ENCODE data around the gene TASOR.

GRCh38 chr3:54600582-54601157 lies 327.2 kb downstream of the LRTM1 start:
- PRO-cap = no peak
- RAMPAGE, long total RNA = no peak

DNA sequence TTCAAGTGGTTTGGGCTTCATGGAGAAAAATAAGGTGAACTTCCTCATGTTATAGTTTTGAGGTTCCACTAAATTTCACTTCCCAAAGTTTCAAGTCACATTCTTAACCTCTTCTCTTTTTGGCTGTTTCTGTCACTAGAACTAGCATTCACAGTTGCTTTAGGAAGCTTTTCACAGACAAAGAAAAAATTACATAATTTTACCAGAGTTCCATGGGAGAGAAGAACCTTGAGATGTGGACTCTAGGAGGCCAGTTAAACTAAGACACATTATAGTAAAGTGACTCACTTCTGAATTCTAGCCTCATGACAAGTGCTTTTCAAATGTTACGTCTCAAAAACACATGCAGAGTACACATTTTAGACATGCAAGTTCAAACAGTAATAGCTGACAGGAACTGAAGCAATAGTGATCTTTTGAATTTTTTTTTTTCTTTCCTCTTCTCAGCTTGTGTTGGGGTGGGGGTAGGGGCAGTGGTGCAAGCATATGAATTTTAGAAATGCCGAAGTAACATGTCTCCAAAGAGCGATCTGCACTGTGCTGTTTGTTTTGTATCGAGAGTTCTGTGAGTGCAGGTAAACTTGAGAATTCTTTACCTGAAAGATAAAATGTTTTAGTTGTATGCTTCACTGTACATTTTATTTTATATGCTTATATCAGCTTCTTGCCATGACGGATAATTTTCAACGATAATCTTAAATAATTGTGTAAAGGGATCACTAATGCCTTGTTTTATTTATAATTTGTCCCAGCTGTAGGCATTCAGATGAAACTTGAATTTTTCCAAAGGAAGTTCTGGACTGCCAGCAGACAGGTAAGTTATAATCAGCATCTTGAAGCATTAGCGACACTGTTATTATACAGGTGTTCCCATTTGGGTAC lies 40.1 kb upstream of the LRTM1 start:
- PRO-cap = no peak
- RAMPAGE, long total RNA = no peak

DNA sequence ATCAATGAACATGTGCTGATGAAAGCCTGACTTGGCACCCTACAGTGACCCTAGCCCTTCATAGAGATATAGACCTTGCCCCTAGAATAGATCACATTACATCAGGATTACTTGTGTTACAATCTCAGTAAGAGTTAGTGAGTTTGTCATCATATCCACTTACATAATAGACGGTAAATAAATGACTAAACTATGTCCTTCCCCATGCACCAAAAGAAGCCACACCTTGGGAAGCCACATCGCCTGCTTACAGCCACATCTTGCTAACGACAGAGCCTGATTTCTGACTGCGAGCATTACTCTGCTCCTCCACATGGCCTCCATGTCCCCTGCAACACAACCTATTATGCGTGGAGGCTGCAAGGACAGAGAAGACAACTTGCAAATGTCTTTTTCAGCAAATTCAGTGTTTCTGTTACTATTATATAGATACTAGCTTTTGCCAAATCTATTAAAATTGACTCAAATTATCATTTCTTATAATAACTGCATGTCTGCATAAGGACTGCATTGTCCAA lies 110.7 kb upstream of the WNT5A start:
- PRO-cap = no peak
- RAMPAGE, long total RNA = no peak

- PRO-cap = no peak
- RAMPAGE, long total RNA = no peak
These were observed 102.5 kb downstream of the ERC2 start for GRCh38 chr3:56365797-56366219.

GRCh38 chr3:56467764-56468043 lies 563 bp downstream of the ERC2 start:
- PRO-cap = no peak
- RAMPAGE, long total RNA = no peak

DNA sequence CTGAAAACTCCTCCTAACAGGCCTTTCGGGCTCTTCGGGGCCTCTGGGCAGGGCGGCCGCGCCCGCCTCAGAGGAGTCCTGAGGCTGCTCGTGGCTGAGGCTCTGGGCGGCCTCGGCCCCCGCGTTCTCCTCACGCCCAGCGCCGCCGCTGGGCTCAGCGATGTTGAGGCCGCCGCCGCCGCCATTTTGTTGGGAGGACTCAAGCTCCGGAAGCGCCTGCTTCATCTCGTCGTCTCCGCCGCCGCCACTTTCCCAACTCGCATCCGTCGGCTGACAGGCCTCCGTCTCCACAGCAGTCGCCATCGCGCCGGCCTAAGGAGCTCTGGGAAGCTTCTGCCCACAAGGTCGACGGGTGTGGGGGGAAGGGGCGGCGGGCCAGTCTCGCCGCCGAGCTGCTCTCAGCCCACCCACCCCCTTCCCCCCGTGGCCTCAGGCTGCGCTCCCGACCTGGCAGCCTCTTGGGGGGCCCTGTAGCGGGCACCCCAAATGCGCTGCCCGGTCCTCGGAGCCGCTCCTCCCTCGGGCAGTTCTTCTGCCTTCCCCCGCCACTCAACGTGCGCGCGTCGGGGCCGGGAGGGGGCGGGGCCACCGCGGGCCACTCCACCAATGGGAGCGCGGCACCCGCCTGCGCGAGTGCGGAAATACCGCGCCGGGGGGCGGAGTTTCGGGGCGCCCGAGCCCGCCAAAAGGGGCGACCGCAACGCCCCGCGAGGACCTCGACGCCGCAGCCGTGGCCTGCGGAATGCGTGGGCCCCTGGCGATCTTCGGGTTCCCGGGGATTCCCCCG lies at the start of gene TASOR:
Gene TASOR, minus strand, starts transcription at position 562 of the 787 bp plus-strand sequence.
- PRO-cap = bidirectional peak, plus-strand start at position 247 of the sequence, minus-strand start at position 165 of the sequence; unidirectional peak, minus-strand start at position 551 of the sequence
- RAMPAGE, long total RNA = no peak

DNA sequence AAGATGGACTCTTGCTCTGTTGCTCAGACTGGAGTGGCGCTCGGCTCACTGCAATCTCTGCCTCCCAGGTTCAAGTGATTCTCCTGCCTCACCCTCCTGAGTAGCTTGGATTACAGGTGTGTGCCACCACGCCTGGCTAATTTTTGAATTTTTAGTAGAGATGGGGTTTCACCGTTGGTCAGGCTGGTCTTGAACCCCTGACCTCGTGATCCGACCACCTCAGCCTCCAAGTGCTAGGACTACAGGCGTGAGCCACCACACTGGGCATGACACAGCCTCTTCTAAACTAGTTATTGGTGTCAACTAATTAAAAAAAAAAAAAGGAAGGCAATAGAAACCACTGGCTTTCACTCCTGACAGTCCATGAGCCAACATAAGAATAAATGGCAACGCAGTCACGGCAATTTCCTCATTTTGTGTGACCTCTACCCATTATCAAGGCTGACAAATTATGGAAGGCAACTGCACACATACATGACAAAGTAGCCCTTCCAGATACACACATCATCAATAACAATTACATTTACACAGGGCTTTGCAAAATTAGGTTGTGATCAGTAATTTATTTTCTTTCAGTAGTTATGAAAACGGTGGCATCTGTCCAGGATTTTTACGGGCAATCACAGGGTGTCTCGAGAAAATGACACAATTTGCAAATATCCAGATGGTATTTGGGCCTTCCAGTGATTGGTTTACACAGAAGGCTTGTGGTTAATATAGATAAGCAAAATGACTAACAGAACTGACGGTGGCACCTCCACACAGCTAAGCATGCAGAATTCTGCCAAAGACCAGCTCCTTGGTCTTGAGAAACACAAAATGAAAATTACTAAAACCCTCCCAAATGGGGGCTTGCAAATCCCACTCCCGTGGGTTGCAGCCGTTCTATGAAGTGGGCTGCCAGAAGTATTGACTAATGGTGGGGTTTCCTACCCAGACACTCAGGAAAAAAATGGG lies 5.8 kb downstream of the ARHGEF3 start:
- PRO-cap = no peak
- RAMPAGE, long total RNA = no peak

DNA sequence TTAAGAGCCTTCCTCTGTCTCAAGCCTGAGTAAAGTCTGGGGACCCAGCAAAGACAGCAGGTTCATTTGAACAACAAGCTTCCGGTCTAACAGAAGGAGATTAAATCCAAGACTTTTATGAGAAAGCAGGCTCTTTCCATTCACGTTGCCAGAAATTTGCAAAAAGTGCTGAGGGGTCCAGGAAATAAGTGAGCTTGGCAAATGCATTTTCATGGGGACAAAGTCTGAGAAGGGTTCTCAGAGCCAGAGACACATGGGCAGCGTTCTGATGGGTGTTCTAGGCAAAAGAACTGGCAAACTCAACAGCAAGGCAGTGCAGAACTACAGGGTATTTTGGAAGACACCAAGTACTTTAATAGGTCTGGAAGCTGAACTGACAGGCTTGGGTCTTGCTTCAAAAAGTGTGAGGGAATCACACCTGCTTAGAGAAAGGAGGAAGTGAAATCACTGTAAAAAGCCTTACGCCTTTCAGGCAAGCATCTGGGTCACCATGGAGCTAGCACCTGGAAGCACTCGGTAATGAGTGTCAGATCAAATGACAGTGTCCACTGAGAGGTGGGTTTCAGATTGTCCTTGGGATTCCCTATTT lies 115.8 kb upstream of the ARHGEF3 start:
- PRO-cap = no peak
- RAMPAGE, long total RNA = no peak

DNA sequence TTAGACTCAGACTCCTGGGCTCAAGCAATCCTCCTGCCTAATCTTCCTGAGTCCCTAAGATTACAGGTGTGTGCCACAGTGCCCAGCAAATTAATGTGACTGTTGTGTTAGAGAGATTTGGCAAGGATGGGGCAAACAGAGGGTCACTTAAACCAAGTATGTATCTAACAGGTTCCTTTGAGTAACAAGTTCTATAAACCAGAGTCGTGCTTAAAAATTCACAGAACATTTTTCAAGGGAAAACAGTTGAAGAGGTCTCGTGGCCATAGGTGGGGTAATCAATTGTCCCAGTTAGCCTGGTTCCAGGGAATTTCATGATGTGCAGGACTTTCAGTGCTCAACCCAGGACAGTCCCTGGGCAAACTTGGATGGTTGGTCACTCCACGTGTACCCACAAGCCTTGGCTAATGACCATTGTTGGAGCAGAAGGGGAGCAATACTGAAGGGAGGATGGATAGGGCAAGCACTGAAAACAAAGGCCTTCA lies 104.1 kb upstream of the SPATA12 start:
- PRO-cap = no peak
- RAMPAGE, long total RNA = no peak

DNA sequence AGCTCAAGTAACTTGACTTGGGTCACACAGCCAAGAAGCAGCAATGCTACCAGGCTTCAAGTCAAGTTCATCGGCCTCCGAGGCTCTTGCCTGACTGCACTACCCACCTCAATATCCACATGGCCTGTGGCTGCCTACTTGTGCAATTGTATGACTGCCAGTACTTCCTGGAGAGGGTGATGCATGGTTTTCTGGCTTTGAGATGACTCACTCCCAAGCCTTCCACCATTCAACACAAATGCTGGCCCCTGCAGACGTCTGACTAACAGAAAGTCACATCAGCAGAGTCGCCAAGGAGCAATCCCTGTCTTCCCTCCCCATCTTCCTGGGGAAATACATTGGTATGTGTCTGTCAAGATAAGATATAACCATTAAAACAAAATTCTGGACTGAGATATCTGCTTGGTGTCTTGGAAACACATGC lies 79.7 kb upstream of the SPATA12 start:
- PRO-cap = no peak
- RAMPAGE, long total RNA = no peak

GRCh38 chr3:57061886-57062698 lies 1.6 kb downstream of the SPATA12 start:
- PRO-cap = no peak
- RAMPAGE, long total RNA = no peak

- PRO-cap = no peak
- RAMPAGE, long total RNA = no peak
These were observed 15.5 kb downstream of the PDE12 start for GRCh38 chr3:57571318-57572183.

GRCh38 chr3:57969522-57970362 lies 38.5 kb upstream of the FLNB start:
- PRO-cap = no peak
- RAMPAGE, long total RNA = no peak

GRCh38 chr3:58025848-58026642 lies 17.8 kb downstream of the FLNB start:
- PRO-cap = no peak
- RAMPAGE, long total RNA = no peak

GRCh38 chr3:58099346-58099890 lies 91.2 kb downstream of the FLNB start:
- PRO-cap = no peak
- RAMPAGE, long total RNA = no peak

- PRO-cap = no peak
- RAMPAGE, long total RNA = no peak
These were observed 75.4 kb downstream of the DNASE1L3 start for GRCh38 chr3:58135379-58135723.

DNA sequence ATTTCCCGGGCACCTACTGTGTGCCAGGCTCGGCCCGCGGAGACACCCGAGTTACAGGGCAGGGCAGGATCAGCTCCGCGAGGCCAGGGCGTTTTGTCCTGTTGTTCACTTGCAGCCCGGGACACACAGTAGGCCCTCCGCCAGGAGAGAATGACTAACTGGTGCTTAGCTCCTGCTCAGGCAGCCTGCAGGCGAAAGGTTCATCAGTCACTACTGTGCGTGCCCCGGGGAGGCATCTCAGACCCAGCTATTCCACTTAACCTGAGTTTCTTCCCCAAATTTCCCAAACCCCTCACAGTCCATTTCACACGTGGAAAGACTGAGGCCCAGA lies 32.6 kb downstream of the DNASE1L3 start:
- PRO-cap = no peak
- RAMPAGE, long total RNA = no peak

- PRO-cap = no peak
- RAMPAGE, long total RNA = no peak
These were observed 32.1 kb downstream of the DNASE1L3 start for GRCh38 chr3:58178554-58179145.

- PRO-cap = no peak
- RAMPAGE, long total RNA = no peak
These were observed 4.1 kb downstream of the ABHD6 start for GRCh38 chr3:58241603-58242200.

GRCh38 chr3:58434877-58435444 lies 1.3 kb upstream of the PDHB start:
- PRO-cap = no peak
- RAMPAGE, long total RNA = no peak